Umbilical cord (tissue), 2 donors: ENCODE results near the gene MAPK8IP3.

DNA sequence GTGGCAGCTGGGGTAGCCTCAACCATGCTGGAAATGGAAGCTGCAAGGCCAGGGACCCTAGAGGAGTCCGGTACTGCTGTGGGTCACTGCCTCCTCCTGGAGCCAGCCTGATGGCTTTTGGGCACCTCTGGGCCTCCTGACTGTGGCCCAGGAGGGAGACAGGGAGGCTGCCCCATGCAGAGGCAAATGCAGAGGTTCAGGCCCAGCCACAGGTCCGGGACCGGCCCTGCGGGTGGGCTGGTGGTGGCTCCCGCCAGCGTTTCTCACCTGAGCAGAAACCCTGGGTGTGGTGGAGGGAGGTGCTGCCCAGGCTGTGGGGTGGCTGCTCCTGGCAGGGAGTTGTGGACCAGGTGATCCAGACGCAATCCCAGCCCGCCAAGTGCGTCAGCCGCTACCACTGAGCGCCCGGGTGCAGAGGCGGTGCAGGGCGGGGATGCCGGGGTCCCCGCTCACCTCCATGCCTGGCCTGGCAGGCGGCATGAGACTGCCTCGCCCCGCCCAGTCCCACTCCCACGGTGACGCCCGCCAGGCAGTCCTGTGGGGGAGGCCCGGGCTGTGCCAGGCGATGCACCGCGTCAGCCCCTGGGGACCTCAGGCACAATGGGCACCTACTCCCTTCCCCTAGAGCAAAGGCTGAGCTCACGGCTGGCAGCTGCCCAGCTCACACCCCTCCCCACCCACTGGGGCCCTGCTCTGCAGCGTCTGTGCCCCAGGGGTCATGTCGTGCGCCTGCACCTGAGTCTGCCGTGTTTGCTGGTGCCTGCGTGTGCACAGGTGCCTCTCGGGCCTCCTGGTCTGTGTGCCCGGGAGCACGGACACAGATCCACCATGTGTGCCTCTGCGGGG is 5.5 kb downstream of the RPUSD1 start:
- RAMPAGE, long total RNA = no peak

DNA sequence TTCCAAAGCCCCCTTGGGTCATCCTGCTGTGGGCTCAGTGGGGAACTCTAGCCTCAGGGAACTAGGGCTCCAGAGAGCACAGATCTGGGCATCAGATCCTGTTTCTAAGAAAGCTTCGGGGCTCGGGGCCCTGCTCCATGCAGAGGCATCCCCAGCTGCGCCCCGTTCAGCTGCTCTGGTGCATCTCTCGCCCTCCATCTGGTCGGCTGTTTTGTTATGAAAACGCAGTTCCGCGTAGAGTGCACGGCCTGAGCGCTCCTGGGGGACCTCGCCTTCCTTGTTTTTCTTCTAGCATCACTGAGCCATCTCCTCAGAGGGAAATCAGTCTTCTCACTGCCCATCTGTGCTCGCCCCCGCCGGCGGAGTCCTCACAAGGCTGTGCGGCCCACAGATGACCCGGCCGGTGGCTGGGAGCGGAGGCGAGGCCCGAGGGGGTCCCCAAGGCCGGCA is 72.4 kb upstream of the GNG13 start:
- RAMPAGE, long total RNA = no peak

DNA sequence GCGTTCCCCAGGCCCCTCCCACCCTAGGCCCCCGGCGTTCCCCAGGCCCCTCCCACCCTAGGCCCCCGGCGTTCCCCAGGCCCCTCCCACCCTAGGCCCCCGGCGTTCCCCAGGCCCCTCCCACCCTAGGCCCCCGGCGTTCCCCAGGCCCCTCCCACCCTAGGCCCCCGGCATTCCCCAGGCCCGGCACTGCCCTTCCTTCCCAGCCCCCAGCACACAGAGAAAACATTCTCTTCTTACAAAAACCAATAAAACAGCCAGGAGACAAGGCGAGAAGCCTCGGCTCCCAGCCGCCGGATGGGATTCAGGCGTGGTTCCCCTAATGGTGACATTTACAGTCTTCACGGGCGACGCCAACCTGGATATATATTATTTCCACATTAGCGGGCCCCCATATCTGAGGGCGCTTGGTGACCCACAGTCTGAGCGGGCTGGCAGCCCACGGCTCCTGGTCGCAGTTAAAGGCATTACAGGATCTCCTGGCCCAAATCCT is 84.0 kb downstream of the LMF1 start:
- RAMPAGE, long total RNA = no peak

GRCh38 chr16:976795-977857 is 4.4 kb upstream of the SOX8 start:
- RAMPAGE, long total RNA = no peak

- RAMPAGE, long total RNA = no peak
Measured at GRCh38 chr16:980332-980725, 1.2 kb upstream of the SOX8 start.

GRCh38 chr16:997814-998193 is 16.2 kb downstream of the SOX8 start:
- RAMPAGE, long total RNA = no peak

DNA sequence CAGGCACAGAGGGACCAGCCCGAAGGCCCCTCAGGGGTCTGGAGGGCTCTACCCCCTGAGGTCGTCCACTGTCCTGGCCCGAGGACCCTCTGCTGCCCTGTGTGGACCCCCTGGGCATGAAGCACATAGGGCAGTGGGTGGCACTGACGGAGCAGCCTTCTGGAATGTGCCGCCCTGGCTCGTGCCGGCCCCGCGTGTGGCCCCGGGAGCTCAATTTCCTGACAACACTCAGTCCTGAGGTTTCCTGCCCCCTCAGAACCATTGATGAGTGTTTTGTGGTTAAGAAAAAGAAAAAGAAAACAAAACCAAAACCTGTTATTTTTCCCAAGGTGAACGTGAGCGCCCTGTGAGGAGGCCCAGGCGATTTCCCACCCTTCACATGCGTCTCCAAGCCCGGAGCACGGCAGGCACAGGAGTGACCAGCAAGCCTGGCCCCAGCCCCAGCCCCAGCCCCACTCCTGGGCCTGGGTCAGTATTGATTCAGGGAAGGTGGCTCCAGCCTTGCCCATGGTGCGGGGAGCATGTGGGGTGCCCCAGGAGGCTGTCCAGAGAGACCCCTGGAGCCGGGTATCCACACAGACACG is 22.5 kb downstream of the SOX8 start:
- RAMPAGE, long total RNA = no peak

GRCh38 chr16:1028297-1028810 is 44.2 kb upstream of the SSTR5 start:
- RAMPAGE, long total RNA = no peak

DNA sequence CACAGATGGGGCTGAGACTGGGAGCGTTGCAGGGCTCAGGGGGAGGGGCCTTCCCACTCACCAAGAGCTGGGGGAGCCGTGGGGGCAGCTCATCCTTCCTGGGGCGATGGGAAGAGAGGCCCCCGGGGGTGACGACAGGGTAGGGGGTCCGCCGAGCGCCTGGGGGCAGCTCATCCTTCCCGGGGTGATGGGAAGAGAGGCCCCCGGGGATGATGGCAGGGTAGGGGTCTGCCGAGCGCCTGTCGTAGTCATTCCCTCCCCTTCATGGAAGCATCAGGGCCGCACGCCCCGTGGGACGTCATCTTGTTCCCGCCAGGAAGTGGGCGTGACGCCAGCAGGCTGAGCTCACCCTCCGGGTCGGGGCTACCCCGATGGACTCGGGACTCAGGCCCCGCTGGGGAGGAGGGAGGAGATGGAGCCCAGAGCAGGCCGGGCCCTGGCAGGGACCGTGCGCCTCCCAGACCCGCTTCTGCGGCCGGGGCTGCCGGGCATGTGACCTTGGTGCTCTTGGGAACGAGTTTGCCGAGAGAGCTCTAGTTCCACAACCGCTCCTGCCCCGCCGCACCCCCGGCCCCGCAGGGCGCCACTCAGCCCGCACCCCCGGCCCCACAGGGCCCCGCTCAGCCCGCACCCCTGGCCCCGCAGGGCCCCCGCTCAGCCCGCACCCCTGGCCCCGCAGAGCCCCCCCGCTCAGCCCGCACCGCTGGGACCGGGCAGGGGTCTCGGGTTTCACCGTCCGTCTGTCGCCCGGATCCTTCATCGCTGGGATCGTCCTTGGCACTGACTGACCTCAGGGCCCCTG is 5.5 kb downstream of the CACNA1H start:
- RAMPAGE, long total RNA = no peak

GRCh38 chr16:1299270-1300194 is 9.9 kb upstream of the UBE2I start:
- RAMPAGE, long total RNA = no peak

- RAMPAGE, long total RNA = no peak
Measured at GRCh38 chr16:1320239-1320848, 10.9 kb downstream of the UBE2I start.

DNA sequence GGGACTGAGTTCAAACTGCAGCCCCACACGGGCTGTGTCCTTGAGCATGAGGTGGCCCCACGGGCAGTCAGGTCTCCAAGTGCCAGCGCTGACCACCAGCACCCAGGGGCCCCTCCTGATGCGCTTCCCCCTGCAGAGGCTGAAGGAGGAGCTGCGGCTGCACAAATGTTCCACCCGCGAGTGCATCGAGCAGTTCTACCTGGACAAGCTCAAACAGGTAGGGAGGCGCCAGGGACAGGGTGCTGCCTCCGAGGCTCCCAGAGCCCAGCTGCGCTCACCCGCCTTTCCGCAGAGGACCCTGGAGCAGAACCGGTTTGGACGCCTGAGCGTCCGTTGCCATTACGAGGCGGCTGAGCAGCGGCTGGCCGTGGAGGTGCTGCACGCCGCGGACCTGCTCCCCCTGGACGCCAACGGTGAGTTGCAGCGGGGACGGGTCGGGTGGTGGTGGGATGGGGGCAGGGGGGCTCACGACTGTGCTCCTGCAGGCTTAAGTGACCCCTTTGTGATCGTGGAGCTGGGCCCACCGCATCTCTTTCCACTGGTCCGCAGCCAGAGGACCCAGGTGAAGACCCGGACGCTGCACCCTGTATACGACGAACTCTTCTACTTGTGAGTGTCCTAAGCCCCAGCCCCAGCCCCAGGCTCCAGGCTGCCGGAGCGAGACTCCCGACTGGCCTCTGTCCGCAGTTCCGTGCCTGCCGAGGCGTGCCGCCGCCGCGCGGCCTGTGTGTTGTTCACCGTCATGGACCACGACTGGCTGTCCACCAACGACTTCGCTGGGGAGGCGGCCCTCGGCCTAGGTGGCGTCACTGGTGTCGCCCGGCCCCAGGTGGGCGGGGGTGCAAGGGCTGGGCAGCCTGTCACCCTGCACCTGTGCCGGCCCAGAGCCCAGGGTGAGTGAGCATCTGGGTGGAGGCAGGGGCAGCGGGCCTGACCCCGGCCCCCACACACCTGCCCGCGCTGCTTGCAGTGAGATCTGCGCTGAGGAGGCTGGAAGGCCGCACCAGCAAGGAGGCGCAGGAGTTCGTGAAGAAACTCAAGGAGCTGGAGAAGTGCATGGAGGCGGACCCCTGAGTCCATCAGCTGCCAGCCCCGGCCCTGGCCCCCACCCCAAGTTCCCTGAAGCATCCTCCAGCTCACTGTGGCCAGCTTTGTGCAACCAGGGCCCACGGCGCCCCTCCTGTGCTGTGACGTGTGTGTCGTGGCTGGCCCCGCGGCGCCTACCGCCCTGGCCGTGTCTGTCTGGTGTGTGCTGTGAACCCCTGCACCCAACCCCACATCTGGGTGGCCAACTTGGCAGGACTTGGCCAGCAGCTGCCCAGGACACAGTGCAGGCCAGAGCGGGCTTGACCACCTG is 3.8 kb downstream of the TSR3 start:
- RAMPAGE, long total RNA = no peak

GRCh38 chr16:1448610-1449600 is 4.5 kb upstream of the CCDC154 start:
- RAMPAGE, long total RNA = no peak

DNA sequence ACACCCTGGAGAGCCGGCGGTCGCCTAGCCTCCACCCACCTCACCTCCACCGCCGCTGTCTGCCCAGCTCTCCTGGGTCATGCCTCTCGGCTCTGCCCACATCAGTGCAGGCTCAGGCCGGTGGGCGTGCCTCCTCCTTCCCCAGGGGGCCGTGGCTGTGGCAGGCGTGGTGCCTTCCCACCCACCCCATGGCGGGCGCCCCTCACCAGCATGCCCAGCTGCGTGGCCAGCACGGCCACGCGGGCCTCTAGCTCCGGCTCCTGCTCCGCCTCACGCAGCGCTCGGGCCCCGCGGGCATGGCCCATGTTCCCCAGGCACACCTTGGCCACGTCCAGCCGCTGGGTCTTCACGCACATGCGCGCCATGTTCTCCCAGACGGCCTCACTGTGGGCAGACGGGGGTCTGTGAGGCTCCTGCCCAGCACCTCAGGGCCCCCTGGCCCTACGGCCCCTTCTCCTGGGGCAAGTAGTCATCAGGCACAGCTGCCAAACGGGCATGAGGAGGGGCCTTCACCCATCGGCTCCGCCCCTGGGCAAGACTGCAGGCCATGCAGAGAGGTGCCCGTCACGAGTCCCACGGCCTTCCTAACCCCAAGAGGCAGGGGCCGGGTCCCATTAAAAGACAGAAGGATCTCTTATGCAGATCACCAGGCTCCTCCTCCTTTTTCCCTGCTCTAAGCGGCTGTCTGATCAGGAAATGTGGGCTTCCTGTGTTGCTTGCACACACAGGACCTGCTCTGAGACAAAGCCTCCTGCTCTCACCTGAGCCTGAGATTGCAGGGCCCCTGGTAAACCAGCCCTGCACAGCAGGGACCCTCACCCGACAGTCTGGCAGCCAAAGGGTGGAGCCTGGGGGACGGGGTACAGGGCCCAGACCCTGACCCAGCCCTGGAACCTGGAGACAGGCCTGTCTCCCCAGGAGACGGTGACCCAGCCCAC is 6.8 kb upstream of the TMEM204 start:
- RAMPAGE, long total RNA = no peak

DNA sequence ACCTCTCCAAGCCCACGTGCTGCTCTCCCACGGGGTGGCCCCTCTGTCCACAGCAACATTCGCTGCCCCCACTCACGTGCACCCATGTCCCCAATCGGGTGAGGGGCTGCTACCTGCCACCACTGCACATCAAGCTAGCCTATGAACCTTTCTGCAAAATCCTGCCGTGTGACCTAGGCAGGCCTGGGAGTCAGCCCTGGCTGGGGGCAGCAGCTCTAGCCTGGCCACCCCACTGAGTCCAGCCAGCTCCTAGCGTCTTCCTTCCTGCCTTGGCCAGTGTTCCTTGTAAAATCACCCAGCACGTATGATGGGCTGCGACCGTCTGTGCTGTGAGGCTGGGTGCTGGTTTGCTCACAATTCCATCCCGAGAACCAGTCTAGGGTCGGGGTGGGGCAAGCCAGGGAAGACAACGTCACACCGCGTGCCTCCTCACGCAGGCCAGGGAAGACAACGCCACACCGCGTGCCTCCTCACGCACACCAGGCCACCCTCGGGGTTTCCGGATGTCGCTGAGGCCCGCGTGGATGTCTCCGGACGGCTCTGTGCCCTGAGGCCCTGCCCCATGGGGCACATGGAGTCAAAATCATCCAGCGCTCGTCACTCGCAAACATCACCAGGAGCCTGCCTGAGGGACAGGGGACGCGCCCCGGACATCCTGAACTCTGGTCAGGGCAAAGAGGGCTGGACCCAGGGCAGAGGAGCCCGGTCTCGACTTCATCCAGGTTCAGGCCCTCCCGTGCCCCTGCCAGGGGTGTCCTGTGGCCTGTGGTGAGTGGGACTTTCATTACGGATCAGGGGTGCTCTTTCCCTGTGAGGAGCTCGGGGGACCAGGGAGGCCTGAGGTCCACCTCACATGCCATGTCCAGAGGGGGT is 3.6 kb downstream of the TMEM204 start:
- RAMPAGE, long total RNA = no peak

DNA sequence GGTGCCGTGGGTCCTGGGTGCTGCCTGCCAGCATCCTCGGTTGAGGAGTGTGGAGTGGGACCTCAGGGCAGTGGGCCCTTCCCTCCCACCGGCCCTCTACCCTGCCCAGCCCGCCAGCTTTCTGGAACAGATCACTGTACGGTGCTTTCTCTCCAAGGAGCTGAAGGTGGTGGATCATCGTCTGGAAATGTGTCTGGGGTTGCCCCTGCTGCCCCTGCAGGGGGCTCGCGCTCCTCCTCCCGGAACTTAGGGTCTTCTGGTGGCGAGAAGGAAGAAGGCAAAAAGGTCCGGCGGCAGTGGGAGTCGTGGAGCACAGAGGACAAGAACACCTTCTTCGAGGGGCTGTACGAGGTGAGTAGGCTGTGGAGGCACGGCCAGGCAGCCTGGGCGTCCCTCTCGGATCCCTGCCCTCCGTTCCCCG is 13.7 kb downstream of the CRAMP1 start:
- RAMPAGE, long total RNA = no peak

- RAMPAGE, long total RNA = no peak
Measured at GRCh38 chr16:1705615-1706698, at the start of gene MAPK8IP3. MAPK8IP3 (plus strand) TSS chr16:1706195.

DNA sequence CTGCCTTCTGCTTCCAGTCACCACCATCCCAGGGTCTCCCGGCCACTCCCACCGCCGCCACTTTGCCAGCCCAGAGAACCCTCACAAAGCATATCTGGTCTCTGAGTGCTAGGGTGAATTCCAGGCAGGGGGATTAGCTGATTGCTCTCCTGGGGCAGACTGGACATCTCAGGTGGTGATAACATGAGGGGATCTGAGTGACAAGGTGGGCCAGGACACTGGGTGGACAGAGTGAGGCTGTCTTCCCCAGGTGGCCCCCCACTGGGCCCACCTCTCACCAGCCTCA is 6.4 kb downstream of the MAPK8IP3 start:
- RAMPAGE, long total RNA = no peak

DNA sequence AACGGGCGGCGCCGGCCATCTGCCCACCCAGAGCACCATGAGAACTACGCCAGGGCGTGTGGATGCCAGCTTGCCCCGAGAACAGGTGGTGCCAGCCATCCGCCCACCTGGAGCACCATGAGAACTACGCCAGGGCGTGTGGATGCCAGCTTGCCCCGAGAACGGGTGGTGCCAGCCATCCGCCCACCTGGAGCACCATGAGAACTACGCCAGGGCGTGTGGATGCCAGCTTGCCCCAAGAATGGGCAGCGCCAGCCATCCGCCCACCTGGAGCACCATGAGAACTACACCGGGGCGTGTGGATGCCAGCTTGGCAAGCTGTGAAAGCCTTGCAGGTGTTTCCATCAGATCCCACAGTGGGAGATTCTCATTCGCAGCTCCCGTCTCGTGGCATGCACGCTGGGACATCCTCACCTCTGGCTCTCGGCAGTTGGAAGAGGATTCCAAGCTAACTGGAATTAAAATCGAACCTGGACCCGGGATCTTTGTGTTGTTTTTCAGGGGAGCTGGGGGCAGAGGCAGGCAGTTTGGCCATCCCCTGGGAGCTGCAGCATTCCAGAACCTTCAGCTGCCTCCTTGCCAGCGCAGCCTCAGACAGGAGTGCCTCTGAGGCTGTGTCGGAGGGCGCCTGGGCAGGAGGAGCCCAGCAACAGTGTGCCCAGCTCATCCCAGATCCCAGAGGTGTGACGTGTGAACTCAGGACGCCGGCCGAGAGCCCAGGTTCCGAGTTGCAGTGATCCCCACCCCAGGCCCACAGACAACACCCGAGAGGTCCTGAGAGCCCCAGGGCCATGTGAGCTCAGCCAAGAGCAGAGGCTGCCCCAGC is 26.8 kb downstream of the MAPK8IP3 start:
- RAMPAGE, long total RNA = no peak

- RAMPAGE, long total RNA = no peak
Measured at GRCh38 chr16:1757919-1758250, 13.5 kb downstream of the NME3 start.